H7 (cell line): ENCODE measurements around the gene IARS1.

DNA sequence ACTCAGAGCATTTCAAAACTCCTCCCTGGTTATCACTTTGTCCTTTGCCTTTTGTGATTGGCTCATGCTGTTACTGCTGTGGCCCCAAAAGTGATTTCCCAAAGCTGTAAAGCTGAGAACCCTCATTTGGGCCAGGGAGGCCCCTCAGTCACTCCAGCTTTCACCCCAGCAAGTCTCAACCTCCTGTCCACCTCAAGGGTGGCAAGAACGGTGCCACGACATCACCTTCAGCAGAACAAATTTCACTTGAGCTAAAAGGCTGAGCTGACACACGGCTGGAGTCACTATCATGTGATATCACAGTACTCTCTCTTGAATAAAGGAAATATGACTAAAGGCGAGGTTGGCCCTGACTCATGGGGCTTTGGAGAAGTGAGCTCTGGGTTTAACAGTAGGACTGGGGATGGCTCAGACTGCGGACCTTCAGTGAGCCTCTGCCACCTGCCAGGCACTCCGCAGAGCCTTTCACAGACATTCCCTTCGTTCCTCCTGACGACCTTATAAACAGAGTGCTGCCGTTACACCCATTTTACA lies 25.1 kb downstream of the SHC3 start:
- RAMPAGE, long total RNA: no peak

GRCh38 chr9:89226139-89226610 lies 47.6 kb upstream of the SHC3 start:
- RAMPAGE, long total RNA: no peak

- RAMPAGE, long total RNA: no peak
These were observed 606 bp upstream of the CKS2 start for GRCh38 chr9:89310093-89311084.

DNA sequence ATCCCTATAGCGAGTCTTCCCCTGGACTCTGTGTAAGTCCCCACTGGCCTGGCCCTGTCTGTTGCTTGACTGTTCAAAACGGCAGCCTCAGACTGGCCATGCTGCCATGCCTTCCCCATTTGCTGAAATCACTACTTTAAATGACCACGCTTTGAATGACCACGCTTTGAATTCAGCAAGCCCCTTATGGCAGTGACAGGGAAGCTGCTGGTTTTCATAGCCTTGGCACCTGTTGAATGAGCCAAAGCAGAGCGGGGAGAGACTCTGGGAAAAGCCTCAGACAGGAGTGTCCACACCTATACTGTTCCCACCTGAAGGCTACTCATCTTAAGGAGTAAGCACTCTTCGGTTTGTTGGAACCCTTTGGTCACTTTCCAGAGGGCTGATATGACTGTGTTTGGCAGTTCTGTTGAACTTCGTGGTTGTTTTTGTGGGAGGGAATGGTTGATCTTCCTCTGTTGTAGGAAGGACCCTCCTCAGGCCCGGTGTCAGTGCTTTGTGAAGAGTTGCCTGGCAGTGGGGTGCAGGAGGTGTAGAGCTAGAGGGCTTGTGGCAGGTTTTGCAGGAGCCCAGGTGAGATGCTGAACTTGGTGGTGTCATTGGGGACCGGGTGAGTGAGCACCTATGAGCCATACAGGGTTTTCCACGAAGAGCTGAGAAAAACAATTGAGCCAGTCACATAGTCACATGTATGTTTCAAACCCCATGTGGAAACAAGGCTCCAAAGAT lies 27.0 kb downstream of the SECISBP2 start:
- RAMPAGE, long total RNA: no peak

DNA sequence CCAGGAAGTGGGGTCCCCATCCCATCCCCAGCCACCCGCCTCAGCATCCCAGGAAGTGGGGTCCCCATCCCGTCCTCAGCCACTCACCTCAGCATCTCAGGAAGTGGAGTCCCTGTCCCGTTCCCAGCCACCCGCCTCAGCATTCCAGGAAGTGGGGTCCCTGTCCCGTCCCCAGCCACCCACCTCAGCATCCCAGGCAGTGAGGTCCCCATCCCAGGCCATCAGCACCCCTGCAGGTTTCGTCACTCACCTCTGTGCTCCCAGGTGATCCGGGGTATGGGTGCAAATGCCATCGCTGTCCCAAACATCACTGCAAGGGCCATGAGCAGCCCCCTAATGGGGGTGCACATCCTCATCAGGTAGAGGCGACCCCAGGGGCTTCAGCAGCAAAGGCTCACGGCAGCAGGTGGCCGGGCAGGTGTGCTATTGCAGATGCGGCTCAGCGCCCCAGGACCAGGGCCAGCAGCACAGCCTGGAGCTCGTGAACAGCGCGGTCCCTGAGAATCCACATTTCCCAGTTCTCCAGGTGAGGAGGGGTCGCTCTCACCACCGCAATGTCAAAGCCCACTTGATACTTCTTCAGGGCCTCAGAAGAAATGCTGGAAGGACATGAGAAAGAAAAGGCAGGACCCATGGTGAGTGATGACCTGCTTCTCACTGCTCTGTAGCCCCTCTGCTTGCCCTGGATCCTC lies 86.9 kb downstream of the SECISBP2 start:
- RAMPAGE, long total RNA: no peak

GRCh38 chr9:89481455-89481859 lies 16.5 kb downstream of the SEMA4D start:
- RAMPAGE, long total RNA: no peak

DNA sequence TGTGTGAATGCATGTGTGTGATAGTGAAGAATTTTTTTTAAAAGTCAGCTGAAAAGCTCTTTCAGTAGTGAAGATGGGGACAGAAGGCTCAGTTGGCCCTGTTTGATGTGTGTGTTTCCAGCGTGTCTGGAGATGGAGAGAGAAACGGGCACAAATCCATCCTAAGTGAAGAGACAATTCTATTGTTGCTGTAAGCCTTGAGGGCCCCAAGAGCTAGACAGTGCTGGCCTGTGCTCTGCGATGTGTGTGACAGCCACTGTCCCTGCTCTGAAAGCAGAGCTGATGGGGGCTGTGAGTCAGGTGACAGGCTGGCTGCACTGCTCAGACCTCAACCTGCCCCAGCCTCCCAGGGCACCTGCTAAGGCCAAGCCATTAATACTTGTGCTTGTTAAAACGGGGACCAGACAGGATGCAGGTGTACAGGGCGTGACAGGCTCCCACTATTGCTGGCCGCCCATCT lies 44.5 kb upstream of the SEMA4D start:
- RAMPAGE, long total RNA: no peak

GRCh38 chr9:89685984-89686629 lies 81.3 kb downstream of the GADD45G start:
- RAMPAGE, long total RNA: no peak

GRCh38 chr9:89701297-89701557 lies 96.4 kb downstream of the GADD45G start:
- RAMPAGE, long total RNA: no peak

- RAMPAGE, long total RNA: no peak
These were observed 125.8 kb downstream of the GADD45G start for GRCh38 chr9:89730505-89731200.

DNA sequence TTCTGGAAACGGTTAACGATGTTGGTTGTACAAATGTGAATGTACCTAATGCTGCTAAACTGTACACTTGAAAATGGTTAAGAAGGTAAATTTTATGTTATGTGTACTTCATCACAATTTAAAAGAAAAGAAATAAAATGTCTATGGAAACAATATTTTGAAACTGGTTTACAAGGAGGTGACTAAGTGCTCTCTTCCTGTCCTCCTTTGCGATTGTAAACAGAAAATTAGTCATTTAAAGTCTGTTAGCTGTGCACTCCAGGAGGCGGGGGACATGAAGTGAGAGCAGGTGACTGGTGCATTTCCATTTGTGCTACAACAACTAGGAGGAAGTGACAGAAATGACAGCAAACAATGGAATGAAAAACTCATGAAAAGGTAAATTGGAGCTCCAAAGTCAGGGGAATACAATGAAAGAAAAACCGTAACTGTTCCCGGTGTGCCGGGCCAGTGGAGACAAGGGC lies 439.8 kb downstream of the GADD45G start:
- RAMPAGE, long total RNA: no peak

DNA sequence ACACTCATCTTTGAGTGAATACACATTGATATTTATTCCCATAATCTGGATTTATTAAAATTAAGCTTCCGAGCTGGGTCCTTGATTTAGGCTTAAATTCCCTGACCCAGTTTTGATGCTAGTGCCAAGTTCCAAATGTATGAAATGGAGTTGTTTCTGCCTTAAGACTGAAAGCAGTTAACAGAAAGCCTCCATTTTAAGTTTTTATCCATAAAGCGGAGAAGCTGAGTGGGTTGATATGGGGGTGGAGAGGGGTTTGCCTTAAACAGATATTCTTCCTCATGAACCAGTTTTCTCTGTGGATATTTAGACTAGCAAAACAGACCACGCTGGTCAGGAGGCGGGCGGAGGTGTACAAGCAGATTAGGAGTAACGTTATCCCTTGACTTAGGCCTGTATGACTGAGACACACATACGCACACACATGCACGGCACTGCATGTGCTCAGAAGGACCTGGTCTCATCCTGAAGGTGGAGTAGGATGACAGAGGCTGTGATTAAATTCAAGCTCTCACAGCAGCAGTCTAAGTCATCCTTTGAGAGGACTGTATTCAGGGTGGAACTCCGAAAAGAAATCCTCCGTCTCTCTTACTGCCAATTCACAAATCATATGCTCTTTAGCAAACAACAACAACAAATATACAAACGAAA lies 209.8 kb downstream of the DIRAS2 start:
- RAMPAGE, long total RNA: no peak

DNA sequence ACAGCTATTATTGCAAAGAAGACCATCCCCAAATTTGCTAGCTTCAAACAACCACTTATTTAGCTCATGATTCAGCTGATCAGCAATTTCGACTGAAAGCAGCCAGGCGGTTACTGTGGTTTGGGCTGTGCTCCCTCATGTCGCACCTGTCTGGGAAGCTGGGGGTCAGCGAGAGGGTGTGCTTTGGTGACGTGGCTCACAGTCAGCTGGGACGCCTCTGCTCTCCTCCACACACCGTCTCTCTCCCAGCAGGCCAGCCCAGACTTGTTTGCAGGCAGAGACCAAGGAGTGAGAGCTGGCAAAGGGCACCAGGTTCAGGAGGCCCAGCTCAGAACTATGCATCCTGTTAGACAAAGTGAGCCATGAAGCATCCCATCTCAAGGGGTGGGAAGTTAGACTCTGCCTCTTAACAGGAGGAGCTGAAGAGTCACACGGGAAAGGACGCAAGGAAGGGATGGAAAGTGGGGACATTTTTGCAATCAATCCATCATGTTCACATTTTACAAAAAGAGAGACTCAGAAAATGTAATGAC lies 141.0 kb downstream of the SYK start:
- RAMPAGE, long total RNA: no peak

- RAMPAGE, long total RNA: no peak
These were observed 195.8 kb downstream of the SYK start for GRCh38 chr9:90997424-90997799.

DNA sequence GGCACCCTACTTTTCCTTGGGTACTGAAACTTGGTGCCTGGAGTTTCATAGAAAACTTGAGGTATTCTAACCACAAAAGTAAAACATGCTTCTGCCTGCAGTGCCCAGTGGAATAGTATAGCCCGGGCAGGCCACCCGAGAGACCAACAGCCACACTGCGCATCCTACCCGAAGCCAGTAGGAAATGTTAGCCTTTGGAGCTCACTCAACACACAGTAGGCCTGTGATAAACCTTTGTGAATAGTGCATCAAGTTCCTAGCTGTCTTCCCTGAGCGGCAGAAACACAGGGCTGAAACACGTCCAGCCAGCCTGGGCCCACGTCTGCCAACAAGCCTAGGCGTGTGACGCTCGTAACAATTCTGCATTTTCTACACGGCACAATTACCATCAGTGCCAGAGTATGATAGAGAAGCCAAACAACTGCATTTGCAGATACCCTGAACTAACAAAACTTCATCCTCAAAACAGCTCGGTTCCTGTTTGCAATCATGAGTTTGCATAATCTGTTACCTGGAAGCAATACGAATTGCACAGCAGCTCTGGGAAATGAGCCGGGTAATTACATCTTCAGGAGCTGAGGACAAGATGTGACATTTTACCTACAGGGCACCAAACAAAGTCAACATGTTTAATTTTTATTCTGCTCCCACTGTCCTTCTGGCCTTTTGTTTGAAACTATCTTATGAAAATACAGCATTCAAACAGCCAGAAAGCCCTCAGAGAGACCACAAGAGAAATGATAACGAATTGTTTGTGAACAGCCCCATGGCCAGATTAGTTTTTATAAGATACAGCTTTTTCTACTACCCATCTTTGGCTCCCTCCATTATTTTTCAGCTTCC lies 198.4 kb downstream of the SYK start:
- RAMPAGE, long total RNA: no peak

- RAMPAGE, long total RNA: no peak
These were observed 168.9 kb downstream of the AUH start for GRCh38 chr9:91192802-91193308.

- RAMPAGE, long total RNA: no peak
These were observed 152.9 kb downstream of the AUH start for GRCh38 chr9:91208786-91209336.

DNA sequence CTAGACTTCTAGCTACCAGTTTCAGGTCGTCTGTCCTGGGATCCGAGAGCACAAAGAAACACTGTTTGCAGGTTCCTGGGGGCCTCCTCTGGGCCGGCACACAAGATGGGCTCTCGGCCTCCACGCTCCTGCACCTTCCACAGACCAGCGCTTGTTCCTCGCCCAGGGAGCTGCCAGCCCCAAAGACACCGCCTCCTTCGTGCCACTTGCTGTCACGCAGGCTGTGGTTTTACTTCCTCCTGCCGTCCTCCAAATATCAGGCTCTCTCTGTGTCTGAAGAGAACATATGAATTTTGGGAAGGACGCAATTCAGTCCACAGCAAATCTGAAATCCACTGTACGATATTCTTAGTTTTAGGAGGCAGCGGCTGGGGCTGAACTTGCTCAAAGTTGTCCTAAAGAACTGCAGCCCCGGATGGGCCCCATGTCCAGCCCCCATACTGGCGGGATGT lies 105.8 kb downstream of the ROR2 start:
- RAMPAGE, long total RNA: no peak

GRCh38 chr9:92086703-92087271 lies 28.4 kb downstream of the SPTLC1 start:
- RAMPAGE, long total RNA: no peak

DNA sequence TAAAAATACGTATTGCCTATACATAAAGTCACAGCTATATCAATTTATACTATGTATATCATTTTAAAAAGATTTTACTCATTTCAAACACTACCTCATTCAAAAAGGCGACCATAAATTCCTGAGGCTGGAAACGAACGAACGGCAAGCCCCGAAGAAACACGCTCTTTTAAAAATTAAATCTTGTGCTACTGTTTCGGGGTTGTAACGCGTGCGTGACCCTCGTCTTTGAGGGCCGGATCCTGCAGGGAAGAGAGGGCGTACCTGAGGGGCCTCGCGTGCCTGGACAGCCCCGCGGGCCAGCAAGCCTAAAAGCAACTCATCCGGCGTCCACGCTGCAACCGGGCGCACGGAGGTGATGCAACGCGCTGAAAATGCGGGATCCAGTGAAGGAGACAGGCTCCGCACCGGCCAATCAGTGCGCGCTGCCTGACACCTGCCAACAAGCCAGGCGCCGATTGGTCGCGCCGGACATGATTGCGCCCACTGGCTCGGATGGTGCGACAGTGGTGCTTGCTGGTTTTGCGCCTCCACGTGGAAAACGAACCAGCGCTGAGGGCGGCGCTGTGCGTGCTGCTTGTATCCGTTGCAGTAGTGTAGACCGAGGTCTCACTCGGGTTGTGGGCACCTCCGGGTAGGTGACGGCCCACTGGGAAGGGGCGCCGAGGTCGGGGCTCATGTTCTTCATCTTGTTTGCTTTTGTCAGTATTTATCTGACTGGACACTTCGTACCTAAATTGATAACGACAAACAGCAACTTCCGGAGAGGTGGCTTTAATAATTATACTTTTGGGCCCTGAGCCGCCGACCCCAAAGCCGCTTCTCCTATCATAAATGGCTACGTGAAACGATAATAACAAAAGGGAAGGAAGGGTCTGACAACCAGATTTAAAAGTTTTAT lies at the start of gene IARS1:
Gene IARS1 (minus strand): TSS at position 351 of the 901 bp plus-strand sequence.
- RAMPAGE, long total RNA: start-site peak on the minus strand centred at position 327 of the sequence, 46 bp wide, 630 reads